HL-60 (cell line): ENCODE results near the gene OR4F6.

- RRBS: no CpG with 5 or more reads among the region's 2 CpGs
Measured at GRCh38 chr15:101803281-101803669, at the start of gene OR4F6. Gene OR4F6 (plus strand): TSS chr15:101803509.